ENCODE results near the genes PI4KA, SNAP29, LZTR1 and UBE2L3.

- PRO-cap = no peak
These were observed 7.6 kb downstream of the SERPIND1 start for GRCh38 chr22:20781426-20782026.

- PRO-cap = no peak
These were observed 25.7 kb downstream of the SERPIND1 start for GRCh38 chr22:20799542-20800015.

DNA sequence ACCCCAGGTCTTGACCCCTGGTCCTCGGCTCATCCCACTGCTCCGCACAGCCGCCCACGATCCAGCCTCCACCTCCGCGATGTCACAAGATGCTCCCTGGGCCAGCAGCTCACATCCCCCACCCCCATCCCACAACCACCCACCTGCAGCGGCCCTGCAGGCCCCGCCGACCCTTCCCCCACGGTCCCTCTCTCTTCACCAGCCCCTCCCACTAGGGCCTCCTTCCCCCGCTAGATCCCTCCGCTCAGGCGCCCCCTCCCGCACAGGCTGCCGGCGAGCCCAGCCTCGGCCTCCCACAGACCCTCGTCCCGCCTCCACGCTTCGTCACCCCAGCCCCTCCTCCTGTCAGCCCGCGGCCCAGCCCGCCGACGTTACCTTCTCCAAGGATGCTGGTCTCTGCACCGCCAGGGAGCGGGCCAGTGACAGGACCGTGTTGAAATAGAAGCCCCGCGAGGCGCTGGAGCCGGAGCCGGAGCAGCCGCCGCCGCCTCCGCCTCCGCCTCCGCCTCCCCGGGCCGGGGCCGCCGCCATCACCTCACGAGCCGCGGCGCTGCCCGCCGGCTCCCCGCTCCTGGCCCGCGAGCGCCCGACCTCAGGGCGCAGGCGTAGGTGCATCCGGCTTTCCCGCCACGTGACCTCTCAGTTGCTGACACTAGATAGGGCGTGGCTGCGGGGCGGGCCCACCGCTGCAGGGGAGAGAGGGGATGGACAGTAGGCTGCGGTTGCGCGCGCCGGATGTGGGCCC lies at the start of gene PI4KA:
Gene PI4KA (minus strand): TSS at position 617 of the 745 bp plus-strand sequence.
- PRO-cap = bidirectional peak, plus-strand start outside the sequence, minus-strand start at position 573 of the sequence

- PRO-cap = bidirectional peak, plus-strand start at chr22:20859007, minus-strand start at chr22:20858767
These were observed at the start of gene SNAP29 for GRCh38 chr22:20858940-20859562. SNAP29 (plus strand) TSS chr22:20859007.

DNA sequence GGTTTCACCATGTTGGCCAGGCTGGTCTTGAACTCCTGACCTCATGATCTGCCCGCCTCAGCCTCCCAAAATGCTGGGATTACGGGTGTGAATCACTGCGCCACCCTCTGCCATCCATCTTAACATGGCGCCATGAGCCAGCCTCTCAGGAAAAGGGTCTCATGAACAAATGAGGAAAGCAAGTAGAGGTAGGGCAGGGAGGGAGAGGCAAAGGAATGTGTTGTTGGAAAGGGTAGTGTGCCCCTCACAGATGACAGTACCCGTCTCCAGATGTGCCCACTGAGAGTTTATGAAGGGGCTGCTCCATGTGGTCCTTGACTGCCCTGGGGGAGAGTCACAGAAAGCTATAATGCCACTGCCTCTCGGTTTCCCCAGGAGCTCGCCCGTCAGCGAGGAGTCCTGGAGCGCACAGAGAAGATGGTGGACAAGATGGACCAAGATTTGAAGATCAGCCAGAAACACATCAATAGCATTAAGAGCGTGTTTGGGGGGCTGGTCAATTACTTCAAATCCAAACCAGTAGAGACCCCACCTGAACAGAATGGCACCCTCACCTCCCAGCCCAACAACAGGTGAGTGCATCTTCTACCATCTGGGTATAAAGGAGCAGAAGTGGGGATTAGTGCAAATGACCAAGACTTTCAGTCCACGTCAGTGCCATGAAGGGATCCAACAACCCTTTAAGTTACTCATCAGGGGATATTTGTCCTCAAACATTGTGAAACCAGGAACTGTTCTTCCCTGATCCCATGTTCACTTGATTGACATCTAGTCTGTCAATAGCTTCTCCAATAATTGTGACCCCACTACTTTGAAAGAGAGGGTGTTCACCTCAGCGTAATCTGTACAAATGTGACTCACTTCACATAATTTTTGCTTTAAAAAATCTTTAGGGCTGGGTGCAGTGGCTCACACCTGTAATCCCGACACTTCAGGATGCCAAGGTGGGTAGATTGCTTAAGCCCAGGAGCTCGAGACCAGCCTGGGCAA lies 11.4 kb downstream of the SNAP29 start:
- PRO-cap = no peak

GRCh38 chr22:20957538-20958114 lies 9.4 kb upstream of the AIFM3 start:
- PRO-cap = bidirectional peak, plus-strand start at chr22:20957655, minus-strand start at chr22:20957508; bidirectional peak, plus-strand start at chr22:20958026, minus-strand start at chr22:20957898

- PRO-cap = unidirectional peak, plus-strand start at chr22:20981746; bidirectional peak, plus-strand start at chr22:20981957, minus-strand start at chr22:20981975; bidirectional peak, plus-strand start at chr22:20982299, minus-strand start at chr22:20982211
These were observed at the start of gene LZTR1 for GRCh38 chr22:20981513-20982635. LZTR1 (plus strand) TSS chr22:20982297.

- PRO-cap = no peak
These were observed 7.4 kb downstream of the THAP7 start for GRCh38 chr22:20994267-20995258.

DNA sequence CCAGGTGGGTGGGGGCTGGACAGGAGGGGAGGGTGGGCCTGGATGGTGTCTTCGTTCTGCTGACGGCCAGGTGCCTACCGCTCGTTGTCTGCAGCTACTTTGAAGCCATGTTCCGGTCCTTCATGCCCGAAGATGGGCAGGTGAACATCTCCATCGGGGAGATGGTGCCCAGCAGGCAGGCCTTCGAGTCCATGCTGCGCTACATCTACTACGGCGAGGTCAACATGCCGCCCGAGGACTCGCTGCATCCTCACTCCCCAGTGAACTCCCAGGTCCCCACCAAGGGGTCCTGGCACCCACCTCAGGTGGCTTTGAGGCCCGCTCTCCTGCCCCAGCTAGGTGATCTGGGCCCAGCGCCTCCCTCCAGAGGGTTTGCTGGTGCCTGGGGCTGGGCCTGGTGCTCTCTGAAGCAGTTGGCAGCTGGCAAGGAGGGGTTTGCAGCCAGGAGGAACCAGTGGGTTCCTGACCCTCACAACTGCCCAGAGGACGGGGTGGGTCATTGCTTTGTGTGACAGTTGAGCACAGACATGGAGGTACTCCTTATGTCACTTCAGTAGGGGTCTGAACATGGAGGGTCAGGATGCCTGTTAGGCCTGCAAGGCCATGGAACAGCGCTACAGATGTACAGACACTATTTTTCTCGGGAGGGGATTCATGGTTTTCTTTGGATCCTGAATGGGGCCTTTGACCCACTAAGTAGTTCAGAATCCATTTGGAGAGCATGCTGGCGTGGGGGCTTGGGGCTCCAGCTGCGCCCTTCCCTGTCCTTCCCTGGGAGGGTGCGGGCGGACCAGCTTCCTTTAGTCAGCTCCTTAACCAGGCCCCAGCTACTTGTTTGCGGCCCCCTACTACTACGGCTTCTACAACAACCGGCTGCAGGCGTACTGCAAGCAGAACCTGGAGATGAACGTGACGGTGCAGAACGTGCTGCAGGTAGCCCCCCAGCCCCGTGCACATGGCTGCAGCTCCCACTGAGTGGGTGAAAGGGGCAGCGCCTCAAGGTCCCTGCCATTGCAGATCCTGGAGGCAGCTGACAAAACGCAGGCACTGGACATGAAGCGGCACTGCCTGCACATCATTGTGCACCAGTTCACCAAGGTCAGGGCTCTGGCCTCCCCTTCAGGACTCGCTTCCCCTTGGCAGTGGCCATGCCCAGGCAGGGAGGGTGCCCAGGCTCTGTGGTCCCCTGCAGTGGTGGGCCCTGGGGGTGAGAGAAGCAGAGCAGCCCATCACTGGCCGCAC lies 5.6 kb downstream of the THAP7 start:
- PRO-cap = no peak

- PRO-cap = bidirectional peak, plus-strand start at chr22:21001680, minus-strand start at chr22:21001592; bidirectional peak, plus-strand start at chr22:21001875, minus-strand start at chr22:21001762
These were observed 602 bp downstream of the THAP7 start for GRCh38 chr22:21001071-21001960.

GRCh38 chr22:21567438-21567982 lies at the start of gene UBE2L3:
UBE2L3 (plus strand) TSS chr22:21567714.
- PRO-cap = bidirectional peak, plus-strand start at chr22:21567714, minus-strand start at chr22:21567604

GRCh38 chr22:21568982-21569190 lies 1.4 kb downstream of the UBE2L3 start:
- PRO-cap = no peak

- PRO-cap = no peak
These were observed 24.1 kb downstream of the UBE2L3 start for GRCh38 chr22:21591423-21592192.

GRCh38 chr22:21698233-21699379 lies 32.8 kb downstream of the PPIL2 start:
- PRO-cap = no peak

DNA sequence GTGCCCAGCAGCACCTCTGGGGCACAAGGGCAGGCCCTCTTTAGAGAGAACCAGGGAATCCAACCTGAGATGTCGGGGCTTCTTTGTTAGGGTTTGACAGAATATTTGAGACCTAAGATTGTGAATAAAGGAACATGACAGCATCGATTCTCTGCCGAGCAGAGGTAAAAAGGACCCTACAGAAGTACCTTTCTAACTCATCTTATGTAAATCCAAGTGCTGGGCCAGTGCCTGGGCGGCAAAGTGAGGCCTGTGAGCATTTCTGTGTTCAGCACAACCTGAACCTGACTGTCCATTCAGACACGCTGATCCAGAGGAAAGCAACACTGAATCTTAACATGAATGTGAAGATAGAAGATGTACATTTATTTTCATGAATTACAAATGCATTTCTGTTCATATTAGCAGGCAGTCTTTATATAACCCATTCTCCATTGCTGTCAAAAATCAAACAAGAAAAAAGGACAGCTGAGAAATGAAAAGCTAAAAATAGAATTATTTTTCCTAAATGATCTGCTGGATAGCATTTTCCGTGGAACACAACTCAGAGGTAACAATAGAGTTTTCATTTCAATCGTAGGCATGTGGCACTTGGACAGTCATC lies 26.8 kb upstream of the YPEL1 start:
- PRO-cap = no peak

DNA sequence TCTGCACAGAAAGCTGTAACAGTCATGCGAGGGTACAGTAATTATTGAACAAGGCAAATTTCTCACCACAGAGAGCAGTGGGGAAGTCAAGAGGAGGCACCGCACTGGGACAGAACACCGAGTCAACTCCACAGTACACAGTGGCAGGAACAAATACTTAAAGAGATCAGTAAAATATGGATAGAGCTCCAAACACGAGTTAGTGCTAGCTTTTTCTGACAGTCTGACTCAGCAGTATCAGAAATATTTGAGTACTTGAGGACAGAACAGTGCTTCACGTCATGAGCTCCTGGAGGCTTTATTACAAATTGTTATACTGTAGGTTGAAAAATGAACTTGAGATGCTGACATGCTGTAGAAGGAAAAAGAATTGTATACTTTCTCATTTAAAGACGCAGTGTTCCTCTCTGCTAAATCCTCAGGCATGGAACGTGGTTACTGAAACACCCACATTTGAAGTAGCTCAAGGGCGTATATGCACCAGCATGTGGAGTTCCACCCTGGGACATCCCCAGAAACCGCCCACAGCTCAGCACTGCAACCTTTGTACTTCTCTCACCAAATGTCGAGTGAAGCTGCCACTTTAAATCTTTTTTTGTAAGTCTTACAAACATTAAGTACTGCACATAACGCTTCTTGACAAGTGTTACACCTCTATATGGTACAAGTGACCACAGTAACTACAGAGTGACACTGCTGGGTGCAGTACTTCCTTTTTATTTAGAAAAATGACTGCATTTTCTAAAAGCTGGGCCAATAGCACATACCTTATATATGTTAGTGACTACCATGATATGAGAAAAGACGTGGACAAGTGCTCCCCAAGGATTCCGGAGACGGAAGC lies 27.5 kb upstream of the YPEL1 start:
- PRO-cap = no peak

DNA sequence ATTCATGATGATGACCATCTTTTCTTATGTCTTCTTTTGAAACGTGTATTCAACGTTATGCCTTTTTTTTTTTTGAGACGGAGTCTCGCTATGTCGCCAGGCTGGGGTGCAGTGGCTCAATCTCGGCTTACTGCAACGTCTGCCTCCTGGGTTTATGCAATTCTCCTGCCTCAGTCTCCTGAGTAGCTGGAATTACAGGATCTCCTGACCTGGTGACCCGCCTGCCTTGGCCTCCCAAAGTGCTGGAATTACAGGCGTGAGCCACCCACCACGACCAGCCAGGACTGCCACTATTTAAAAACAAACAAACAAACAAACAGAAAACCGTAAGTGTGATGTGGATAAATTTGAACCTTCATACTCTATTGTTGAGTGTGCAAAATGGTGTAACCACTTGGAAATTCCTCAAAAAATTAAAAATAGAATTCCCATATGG lies 56.7 kb downstream of the MAPK1 start:
- PRO-cap = no peak

- PRO-cap = no peak
These were observed 53.6 kb downstream of the MAPK1 start for GRCh38 chr22:21813802-21814240.

- PRO-cap = no peak
These were observed 1.0 kb downstream of the MAPK1 start for GRCh38 chr22:21866153-21867049.

DNA sequence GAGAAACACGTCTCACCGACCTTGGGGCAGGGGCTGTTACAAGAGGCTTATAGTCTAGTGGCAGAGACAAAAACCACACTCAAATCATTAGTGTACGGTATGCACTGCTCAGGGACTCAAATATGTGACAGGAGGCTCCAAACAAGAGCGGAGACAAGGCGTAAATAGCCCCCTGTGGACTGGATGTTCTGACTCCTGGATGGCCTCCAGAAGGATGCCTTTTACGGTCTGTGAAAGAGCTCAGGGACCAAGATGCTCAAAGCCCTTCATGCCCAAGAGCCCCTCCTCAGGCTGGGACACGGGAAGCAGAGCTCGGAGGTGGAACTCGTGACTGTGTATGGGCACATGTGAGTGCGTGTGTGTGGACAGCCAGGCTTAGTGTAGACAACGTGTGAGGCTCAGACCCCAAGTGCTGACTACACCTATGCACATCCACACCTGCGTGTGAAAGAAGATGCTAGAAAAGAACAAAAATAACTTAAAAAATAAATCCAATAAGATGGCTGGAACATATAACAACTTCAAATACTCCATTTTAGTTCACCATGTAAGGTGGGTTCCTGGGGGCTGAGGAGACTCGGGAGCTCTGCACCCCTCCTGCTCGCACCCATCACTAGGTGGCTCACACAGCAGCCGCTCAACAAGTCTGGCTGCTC lies 9.6 kb downstream of the PPM1F start:
- PRO-cap = no peak